ENCODE results near the genes CCDC32, RPUSD2, RAD51, RHOV and VPS18.

- PRO-cap, 2 experiments = no peak in any of the 2 experiments
Measured at GRCh38 chr15:39592062-39592389, 11.1 kb downstream of the THBS1 start.

- PRO-cap, 2 experiments = no peak in any of the 2 experiments
Measured at GRCh38 chr15:39598175-39598951, 17.5 kb downstream of the THBS1 start.

GRCh38 chr15:40032034-40032805, 6.8 kb downstream of the SRP14 start:
- PRO-cap, 2 experiments = no peak in any of the 2 experiments

GRCh38 chr15:40045569-40045903, 6.6 kb upstream of the SRP14 start:
- PRO-cap, 2 experiments = no peak in any of the 2 experiments

DNA sequence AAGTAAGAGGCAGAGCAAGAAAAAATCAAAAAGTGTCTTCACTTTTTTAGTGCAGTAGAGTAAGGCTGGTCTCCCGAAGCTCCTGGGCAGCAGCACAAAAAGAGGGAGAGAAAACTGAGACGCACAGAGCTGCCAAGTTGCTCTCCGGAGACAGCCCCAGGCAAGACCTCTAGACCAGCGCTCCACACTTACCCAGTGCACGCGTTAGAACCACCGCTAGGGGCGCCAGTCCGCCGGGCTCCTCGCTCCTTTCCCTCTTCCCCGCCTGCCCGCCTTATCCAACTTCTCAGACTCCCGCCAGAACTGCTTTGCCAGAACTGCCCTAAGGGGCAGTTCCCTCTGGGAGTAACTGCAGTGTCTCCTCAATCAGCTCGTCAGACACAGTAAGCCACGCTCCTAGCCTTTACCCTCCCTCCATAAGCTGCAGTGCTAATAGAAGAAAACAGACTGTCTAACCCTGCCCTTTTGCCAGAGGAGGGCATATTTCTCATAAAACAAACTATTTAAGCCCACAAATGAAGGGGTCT, 3.9 kb downstream of the BMF start:
- PRO-cap, 2 experiments = no peak in any of the 2 experiments

- PRO-cap, 2 experiments = no peak in any of the 2 experiments
Measured at GRCh38 chr15:40252080-40252393, 13.2 kb downstream of the PAK6 start.

DNA sequence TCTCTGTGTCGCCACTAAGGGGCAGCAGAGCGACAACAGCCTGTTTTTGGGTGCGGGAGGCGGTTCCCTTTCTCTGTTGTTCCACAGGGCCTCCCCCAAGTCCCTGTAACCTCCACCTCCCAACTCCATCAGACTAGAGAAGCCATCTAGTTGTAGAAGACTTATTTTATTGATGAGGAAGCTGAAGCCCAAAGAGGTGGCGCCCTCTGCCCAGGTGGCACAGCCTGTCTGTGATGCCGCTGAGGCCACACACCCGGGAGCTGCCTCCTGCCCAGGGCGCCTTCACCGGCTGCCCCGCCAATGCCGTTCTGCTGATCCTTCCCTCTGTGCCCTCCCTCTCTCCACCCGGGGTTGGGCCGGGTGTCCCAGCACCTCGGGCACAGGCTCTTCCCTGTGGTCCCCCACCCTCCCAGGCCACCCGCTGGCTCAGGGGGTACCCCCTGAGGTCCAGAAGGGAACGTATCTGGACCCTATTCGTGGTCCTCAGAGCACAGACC, 4.0 kb upstream of the CCDC9B start:
- PRO-cap, 2 experiments = peak in 1 of 2 experiments; most common plus-strand start position 191 of the sequence (in 1)

GRCh38 chr15:40357585-40357978, 437 bp upstream of the DISP2 start:
- PRO-cap, 2 experiments = peak in 2 of 2 experiments; most common plus-strand start chr15:40357837 (in 2); most common minus-strand start chr15:40357722 (in 2)

DNA sequence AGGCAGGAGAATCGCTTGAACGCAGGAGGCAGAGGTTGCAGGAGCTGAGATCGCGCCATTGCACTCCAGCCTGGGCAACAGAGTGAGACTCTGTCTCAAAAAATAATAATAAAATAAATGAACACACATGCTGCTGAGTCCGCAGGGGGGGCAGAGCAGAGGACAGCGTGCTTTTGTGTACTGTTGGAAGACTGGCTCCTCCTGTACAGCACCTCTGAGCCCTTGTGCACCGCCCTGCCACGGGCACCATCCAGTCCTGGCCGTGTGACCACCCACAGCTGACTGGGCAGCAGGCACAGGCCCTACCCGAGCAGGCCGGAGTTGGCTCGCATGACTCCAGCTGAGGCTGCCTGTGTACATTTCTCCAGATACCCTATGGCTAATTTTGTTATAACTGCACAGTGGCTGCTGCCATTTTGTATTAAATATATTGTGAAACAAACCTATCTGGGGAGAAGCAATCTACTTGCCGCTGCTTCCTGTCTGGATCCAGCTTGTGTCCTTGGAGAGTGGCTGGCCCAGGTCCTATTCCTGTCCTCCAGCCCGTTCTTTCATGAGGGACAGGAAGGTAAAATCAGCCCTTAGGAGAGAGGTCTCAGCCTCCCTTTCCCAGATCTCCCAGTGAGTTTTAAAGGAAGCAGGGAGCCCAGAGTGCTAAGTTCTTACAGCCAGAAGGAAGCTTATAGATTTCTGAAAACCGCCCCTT, 14.6 kb downstream of the IVD start:
- PRO-cap, 2 experiments = no peak in any of the 2 experiments

- PRO-cap, 2 experiments = no peak in any of the 2 experiments
Measured at GRCh38 chr15:40452322-40452859, 11.6 kb downstream of the BAHD1 start.

- PRO-cap, 2 experiments = peak in 2 of 2 experiments; most common plus-strand start chr15:40564644 (in 1); most common minus-strand start chr15:40565025 (in 1)
Measured at GRCh38 chr15:40564222-40565427, at the start of gene CCDC32. Gene CCDC32, minus strand, starts transcription at chr15:40565042.

- PRO-cap, 2 experiments = peak in 2 of 2 experiments; most common plus-strand start chr15:40569318 (in 1); most common minus-strand start chr15:40569261 (in 1)
Measured at GRCh38 chr15:40569020-40570122, at the start of gene RPUSD2. Gene RPUSD2, plus strand, starts transcription at chr15:40569299.

GRCh38 chr15:40590559-40591089, 3.4 kb upstream of the KNL1 start:
- PRO-cap, 2 experiments = no peak in any of the 2 experiments

GRCh38 chr15:40694504-40695298, at the start of gene RAD51:
Gene RAD51, plus strand, starts transcription at chr15:40695174.
- PRO-cap, 2 experiments = peak in 2 of 2 experiments; most common plus-strand start chr15:40695174 (in 2); most common minus-strand start chr15:40695073 (in 2)

GRCh38 chr15:40846792-40847360, 3.0 kb downstream of the SPINT1 start:
- PRO-cap, 2 experiments = peak in 1 of 2 experiments; most common plus-strand start chr15:40847215 (in 1)

DNA sequence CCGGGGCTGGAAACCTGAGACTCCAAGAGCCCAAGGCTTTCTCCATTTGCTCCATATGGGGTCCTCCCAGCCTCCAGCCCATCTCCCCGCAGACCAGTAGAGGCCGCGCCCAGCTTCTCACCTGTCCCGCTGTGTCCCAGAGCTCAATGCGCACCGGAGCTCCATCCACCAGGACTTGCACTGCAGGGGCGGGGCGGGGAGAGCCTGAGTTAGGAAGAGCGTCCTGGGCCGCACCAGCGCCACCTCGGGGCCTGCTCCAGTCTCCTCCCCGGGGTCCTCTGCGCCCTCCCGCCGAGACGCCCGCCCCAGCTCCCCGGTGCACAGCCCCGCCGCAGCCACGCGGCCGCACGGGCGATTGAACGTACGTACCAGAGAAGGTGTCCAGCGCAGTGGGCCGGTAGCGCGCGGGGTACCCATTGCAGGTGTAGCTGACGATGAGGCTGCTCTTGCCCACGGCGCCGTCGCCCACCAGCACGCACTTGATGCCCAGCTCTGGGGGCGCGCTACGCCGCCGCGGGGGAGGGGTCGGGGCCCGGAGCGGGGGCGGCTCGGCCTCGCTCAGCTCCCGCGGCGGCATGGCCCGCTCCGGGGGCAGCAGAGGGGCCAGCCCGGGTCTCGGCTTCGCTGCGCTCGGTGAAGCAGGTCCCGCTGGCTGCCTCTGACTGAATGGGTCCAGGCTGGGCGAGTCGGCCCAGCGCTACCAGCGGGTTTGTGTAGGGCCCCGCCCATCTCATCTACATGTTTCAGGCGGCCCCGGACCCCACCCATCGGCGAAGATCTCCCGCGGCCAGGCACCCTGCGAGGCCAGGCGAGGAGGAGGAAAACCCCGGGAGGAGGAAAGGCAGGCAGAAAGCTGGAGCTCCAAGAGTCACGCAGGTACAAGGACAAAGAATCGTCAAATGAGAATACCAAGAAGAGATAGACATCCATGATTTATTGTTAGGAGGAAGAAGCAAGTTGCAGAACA, at the start of gene RHOV:
TSS of gene RHOV (minus strand) at position 672 of the 967 bp plus-strand sequence.
- PRO-cap, 2 experiments = peak in 2 of 2 experiments; most common plus-strand start position 212 of the sequence (in 2); most common minus-strand start position 138 of the sequence (in 1)

DNA sequence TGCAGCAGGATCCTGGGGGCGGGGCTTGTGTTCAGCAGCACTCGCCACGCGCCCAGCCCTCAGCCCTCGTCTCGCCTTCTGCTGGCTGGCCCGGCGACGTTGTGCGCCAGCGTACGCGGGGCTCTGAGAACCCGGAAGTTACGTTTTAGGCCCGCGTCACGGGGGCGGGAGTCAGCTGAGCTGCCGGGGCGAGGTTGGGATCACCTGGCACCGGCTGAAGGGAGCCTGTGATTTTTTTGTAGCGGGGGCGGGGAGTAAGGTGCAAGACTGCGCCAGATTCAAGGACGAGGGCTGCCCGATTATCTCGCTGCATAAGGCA, at the start of gene VPS18:
TSS of gene VPS18 (plus strand) at position 170 of the 319 bp plus-strand sequence.
- PRO-cap, 2 experiments = peak in 2 of 2 experiments; most common plus-strand start position 275 of the sequence (in 2); most common minus-strand start position 80 of the sequence (in 2)

- PRO-cap, 2 experiments = no peak in any of the 2 experiments
Measured at GRCh38 chr15:40904594-40905142, 10.4 kb downstream of the VPS18 start.

DNA sequence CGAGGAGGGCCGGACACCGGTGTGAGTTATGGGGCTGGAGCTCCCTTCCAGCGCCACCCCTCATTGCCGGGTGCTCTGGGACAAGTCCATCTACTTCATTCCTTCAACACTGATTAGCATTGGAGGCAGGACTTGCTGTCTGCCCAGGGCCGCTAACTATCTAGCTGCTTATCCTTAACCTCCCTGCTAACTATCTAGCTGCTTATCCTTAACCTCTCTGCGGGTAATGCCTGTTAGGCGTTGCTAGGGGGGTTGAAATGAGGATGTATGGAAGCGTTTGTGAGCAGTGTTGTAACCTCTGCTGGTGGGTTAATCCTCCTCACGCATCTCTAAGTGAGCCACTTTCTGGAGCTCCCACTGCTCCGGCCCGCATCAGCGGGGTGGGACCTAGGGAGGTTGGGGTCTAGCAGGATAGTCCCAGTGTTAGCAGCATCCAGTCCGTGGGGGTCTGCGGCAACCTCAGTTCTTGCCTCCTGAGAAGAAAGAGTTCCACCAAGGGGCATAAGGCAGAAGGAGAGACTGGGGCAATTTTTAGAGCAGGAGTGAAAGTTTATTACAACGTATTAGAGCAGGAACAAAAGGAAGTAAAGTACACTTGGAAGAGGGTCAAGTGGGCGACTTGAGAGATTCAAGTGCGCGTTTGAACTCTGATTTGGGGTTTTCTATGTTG, 10.8 kb upstream of the CHAC1 start:
- PRO-cap, 2 experiments = peak in 1 of 2 experiments; most common minus-strand start position 88 of the sequence (in 1)

DNA sequence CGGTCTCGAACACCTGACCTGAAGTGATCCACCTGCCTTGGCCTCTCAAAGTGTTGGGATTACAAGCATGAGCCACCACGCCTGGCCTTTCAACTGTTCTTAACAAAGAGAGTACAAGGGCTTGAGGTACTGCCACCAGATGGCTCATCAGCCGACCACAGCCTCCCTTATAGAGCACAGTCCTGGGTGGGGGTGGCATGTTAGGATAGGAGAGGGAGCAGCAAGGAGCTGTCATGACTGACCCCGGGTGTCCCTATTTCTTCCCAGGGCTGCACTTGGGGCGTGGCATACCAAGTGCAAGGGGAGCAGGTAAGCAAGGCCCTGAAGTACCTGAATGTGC, 1.8 kb downstream of the CHAC1 start:
- PRO-cap, 2 experiments = no peak in any of the 2 experiments

Data from Colon Carcinoma Metastatic in the Brain (tissue), 2 donors.